WTC11 (cell line): ENCODE data around the genes ESRP2 and CDH3.

- PRO-cap, result no peak
Measured at GRCh38 chr16:67881472-67882291, 3.0 kb upstream of the NRN1L start.

DNA sequence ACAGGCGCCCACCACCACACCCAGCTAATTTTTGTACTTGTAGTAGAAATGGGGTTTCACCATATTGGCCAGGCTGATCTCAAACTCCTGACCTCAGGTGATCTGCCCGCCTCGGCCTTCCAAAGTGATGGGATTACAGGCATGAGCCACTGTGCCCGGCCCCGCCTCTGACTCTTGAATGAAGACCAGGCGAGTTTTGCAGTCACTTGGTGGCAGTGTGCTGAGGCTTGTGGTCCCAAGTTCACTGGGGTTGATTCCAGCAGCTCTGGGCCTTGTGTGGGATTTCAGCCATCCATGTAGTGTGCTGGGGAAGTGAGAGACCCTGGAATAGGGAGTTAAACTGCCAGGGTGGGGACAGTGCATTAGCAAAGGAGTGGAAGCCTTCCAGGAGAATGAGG is 14.3 kb downstream of the PSKH1 start:
- PRO-cap, result no peak

DNA sequence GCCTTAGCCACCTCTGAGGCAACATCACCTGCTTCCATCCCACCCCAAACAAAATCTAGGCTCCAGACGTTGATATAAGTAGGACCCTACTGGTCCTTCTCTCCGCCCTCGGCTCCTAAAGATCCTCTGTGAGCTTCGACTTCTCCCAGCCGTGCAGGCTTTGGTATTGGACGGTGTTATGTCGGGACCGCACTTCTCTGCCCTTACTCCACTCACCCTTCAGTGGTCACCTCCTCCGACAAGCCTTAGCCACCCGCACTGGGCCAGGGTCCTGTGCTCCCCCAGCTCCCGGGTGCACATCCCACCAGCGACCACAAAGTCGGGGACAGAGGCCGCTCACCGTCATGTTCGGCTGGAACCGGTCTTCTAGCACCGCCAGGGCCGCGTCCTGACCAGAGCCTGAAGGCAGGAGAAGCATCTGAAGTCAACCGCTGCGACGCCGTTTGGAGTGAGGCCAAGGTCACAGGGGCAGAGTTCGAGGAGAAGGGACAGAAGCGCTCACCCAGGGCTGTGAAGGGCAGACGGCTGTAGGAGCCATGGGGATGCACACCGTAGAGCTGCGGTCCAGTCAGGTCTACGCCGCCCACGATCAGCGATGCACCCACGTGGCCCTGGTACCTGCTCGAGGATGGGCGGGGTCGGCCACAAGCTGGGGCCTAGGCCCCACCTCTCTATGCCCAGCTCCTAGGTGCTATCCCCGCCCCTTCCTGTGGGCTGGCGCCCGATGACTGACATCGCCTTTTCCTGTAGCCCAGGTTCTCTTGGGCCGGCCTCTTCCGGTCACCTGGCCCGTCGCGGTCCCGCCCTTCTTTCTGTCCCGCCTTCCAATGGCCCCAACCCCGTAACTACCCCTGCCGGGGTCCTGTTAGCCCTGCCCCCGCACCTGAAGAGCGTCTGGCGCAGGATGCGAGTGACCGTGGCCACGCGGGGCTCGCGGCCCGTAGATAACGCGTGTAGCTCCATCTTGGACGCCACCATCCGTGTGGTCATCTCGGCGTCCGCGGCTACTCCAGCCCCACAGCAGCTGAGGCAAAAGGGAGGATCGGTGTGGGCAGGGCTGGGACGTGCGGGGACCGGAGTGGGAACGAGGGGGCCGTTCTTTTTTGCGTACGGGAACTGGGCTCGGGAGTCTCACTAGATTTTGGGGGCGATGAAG is 1.2 kb downstream of the PSMB10 start:
- PRO-cap, result bidirectional peak, plus-strand start at position 893 of the sequence, minus-strand start at position 630 of the sequence

DNA sequence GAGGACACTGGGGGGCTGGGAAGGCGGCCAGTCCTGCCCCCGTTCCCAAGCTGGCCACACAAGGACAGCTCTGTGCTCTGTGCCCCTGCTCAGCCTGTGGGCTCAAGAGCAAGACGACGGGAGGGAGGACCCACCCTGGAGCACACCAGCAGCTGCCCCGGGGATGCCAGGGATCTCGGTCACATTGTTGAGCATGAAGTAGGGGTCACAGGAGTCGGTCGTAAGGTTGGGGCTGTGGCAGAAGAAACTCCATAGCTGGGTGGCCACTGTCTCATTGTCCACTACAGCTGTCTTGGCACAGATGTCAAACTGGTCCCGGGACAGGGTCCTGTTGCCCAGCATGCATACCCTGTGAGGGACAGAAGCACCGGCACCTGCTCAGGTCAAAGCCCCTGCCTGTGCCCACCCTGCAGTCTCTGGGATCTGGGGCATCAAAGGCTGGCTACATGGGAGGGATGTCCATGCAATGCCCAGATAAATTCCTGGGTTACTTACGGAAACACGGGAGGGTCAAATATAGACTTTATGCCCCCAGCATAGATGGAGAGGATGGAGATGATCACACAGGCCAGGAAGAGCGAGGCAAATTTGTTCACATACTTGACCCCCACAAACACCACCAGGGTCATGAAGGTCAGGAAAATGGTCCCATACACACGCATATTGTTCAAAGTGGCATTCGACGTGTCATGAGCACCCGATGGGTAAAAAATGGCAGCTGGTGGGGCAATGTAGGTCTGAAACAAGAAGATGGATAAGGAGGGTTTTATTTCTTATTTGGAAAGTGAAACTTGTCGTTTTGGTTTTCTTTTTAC is 8.0 kb upstream of the LCAT start:
- PRO-cap, result no peak

GRCh38 chr16:67966738-67967298 is 1.6 kb downstream of the SLC12A4 start:
- PRO-cap, result bidirectional peak, plus-strand start at chr16:67966904, minus-strand start at chr16:67966798

DNA sequence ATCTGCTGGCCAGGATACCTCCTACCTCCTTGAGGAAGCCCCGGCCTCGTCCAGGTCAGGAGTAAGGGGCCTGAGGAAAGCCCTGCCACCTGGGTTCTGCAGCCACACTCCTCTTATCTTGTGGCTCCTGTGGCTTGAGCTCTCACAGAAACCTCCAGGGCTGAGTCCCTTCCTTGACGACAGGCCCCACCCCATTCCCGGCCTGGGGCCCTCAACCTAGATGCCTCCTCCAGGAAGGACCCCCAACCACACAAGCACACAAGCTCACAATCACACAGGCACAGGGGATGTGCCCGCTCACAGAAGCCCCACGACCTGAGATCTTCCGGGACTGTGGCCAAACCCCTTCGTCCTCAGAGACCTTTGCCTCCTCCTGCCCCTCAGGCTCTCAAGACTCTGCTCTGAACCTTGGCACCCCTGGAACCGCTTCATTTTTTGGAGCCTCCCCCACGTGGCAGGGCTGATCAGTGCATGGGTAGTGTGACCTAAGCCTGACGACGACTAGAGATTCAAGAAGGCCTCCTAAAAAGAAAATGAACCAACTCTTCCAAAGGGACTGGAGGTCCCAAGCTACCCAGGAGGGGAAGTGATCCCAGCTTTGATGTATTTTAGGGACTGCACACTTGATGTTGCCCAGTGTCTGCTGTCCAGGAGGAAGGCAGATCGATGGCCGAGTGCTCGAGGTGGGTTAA is 5.0 kb downstream of the DPEP2 start:
- PRO-cap, result no peak

DNA sequence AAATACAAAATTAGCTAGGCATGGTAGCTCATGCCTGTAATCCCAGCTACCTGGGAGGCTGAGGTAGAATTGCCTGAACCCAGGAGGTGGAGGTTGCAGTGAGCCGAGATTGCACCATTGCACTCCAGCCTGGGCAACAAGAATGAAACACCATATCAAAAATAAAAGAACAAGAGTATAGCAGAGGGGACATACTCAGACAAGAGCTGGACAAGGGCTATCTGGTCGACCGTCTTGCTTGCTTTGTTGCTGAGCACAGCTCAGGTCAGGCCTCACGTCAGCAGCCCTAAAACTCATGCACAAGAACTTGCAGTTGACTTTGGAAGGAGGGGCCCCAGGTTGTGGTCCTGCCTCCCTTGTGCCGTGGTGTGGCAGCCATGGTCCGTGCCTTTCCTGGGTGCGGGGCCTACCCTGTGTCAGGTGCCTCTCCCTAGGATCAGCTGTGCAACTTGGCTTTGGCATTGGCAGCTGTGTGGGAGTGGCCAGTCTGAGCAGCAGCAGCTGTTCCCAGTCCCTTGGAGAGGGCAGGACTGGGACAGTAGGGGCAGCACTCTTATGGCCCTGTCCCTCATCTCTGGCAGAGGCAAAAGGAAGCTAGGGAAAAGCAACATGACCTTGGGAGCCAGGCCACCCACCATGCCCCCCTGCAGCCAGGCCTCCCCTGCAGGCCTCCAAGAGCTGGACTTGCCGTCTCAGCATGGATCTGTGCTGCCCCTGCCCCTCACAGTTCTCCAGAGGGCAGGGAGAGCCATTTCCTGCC is 15.8 kb upstream of the NFATC3 start:
- PRO-cap, result no peak

DNA sequence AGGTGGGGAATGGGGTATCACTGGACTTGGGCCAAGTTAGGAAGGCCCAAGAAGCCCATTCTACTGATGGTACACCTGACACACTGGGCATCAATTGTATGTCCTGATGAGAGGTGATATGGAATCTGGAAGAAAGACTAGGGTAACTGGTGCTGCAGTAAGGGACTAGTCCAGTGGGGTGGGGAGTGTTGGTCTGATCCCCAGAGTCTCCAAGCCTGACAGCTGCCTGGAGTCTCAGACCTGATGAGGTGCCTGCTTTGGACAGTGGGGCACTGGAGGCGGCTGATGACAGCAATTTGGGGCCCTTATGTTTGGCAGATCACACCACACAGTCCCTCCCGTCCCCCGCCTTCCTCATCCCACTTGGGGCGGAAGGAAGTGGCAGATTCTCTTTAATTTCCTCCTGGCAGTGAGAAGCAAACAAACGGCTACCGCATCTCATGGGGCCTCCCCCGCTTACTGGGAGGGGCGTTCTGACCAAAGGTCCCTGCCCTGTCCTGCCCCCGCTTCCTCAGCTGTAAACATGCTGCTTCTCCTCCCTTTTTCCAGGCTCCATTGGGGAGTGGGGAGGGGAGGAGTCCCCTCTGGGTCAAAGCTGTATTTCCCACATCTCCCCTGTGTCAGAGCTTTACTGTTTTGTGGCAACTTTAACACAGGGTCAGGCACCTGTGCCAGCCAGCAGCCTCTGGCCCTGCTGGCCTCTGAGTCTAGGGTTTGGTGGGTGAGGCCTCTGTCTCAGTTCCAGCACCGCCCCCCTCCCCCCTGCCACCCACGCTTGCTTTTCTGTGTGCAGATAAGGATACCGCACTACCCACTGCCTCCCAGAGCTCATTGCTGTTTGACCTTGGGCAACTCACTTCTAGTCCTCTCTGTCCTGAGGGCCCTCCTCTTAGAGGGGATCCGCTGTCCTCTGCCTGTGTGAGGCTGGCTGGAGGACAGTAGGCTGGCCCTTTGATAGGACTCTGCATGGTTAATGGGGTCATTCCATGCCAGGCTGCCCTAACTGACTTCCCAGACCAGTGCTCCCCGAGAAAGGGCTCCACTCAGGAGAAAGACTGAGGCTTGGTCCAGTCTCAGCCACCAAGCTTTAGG is 5.4 kb upstream of the NFATC3 start:
- PRO-cap, result no peak

DNA sequence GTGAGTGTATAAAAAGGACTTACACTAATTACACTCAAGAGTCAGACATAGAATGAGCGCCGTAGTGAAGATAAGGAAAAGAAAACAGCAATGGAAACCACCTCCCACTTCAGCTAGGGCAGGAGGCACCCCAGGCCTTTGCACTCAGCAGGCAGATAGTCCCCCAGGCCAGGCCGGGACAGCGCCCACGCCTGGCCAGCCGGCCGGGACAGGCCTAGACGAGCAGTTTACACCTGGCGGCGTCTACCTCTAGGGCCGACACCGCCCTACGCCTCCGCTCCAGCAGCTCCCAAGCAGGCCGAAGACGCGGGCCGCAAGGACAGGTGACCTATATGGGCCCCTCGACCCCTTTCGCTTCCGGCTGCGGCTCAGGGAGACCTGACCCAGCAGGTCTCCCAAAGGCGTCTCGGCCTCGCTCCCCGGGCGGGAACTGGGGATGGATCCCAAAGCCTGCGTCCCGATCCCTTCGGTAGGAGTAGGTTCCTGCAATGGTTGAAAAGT is 943 bp downstream of the ESRP2 start:
- PRO-cap, result bidirectional peak, plus-strand start at position 296 of the sequence, minus-strand start at position 268 of the sequence

GRCh38 chr16:68235435-68236248 is at the start of gene ESRP2:
ESRP2 (minus strand) TSS chr16:68236127.
- PRO-cap, result bidirectional peak, plus-strand start at chr16:68235676, minus-strand start at chr16:68235751; bidirectional peak, plus-strand start at chr16:68236321, minus-strand start at chr16:68236122

DNA sequence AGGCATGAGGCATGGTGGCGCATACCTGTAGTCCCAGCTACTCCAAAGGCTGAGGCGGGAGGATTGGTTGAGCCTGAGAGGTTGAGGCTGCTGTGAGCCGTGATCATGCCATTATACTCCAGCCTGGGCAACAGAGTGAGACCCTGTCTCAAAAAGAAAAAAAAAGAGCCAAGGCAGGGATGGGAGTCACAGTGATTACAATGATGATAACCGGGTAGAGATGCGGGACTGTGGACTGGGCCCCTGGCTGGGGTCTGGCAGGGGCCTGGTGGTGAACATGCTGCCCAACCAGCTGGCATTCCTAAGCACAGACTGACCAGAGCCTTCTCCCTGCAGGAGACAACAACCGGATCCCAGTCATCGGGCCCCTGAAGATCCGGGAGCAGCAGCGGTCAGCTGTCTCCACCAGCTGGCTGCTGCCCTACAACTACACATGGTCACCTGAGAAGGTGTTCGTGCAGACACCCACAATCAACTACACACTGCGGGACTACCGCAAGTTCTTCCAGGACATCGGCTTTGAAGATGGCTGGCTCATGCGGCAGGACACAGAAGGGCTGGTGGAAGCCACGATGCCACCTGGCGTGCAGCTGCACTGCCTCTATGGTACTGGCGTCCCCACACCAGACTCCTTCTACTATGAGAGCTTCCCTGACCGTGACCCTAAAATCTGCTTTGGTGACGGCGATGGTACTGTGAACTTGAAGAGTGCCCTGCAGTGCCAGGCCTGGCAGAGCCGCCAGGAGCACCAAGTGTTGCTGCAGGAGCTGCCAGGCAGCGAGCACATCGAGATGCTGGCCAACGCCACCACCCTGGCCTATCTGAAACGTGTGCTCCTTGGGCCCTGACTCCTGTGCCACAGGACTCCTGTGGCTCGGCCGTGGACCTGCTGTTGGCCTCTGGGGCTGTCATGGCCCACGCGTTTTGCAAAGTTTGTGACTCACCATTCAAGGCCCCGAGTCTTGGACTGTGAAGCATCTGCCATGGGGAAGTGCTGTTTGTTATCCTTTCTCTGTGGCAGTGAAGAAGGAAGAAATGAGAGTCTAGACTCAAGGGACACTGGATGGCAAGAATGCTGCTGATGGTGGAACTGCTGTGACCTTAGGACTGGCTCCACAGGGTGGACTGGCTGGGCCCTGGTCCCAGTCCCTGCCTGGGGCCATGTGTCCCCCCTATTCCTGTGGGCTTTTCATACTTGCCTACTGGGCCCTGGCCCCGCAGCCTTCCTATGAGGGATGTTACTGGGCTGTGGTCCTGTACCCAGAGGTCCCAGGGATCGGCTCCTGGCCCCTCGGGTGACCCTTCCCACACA is 5.1 kb upstream of the SLC7A6 start:
- PRO-cap, result no peak

- PRO-cap, result no peak
Measured at GRCh38 chr16:68548918-68549258, 9.8 kb downstream of the ZFP90 start.

DNA sequence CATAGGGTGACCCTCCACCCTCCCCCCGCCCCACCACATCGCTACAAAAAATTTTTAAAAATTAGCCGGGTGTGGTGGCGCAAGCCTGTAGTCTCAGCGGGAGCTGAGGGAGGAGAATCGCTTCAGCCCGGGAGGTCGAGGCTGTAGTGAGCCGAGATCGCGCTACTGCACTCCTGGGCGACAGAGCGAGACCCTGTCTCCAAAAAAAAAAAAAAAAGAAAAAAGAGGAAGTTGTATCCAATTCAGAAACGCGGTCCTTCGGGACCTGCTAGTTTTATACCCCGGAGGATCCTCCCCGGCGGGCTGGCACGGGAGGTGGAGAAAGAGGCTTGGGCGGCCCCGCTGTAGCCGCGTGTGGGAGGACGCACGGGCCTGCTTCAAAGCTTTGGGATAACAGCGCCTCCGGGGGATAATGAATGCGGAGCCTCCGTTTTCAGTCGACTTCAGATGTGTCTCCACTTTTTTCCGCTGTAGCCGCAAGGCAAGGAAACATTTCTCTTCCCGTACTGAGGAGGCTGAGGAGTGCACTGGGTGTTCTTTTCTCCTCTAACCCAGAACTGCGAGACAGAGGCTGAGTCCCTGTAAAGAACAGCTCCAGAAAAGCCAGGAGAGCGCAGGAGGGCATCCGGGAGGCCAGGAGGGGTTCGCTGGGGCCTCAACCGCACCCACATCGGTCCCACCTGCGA is 432 bp upstream of the CDH3 start:
- PRO-cap, result bidirectional peak, plus-strand start outside the sequence, minus-strand start at position 559 of the sequence

DNA sequence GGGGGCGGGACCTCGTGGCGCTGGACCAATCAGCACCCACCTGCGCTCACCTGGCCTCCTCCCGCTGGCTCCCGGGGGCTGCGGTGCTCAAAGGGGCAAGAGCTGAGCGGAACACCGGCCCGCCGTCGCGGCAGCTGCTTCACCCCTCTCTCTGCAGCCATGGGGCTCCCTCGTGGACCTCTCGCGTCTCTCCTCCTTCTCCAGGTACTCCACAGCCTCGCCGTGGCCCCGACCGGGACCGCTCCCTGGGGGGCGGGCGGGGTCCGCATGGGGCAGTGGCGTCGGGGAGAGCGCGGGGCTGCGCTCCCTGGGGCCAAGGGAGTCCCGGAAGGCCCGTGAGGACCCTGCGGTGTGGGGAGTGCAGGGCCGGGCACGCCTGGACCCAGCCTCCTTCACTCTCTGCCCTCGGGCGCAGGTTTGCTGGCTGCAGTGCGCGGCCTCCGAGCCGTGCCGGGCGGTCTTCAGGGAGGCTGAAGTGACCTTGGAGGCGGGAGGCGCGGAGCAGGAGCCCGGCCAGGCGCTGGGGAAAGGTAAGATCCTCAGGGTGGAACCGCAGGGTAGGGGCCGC is at the start of gene CDH3:
TSS of gene CDH3 (plus strand) at position 90 of the 568 bp plus-strand sequence.
- PRO-cap, result bidirectional peak, plus-strand start at position 90 of the sequence, minus-strand start outside the sequence

DNA sequence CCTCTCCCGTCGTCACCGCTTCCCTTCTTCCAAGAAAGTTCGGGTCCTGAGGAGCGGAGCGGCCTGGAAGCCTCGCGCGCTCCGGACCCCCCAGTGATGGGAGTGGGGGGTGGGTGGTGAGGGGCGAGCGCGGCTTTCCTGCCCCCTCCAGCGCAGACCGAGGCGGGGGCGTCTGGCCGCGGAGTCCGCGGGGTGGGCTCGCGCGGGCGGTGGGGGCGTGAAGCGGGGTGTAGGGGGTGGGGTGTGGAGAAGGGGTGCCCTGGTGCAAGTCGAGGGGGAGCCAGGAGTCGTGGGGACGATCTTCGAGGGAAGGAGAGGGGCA is 405 bp downstream of the CDH1 start:
- PRO-cap, result bidirectional peak, plus-strand start outside the sequence, minus-strand start at position 174 of the sequence

DNA sequence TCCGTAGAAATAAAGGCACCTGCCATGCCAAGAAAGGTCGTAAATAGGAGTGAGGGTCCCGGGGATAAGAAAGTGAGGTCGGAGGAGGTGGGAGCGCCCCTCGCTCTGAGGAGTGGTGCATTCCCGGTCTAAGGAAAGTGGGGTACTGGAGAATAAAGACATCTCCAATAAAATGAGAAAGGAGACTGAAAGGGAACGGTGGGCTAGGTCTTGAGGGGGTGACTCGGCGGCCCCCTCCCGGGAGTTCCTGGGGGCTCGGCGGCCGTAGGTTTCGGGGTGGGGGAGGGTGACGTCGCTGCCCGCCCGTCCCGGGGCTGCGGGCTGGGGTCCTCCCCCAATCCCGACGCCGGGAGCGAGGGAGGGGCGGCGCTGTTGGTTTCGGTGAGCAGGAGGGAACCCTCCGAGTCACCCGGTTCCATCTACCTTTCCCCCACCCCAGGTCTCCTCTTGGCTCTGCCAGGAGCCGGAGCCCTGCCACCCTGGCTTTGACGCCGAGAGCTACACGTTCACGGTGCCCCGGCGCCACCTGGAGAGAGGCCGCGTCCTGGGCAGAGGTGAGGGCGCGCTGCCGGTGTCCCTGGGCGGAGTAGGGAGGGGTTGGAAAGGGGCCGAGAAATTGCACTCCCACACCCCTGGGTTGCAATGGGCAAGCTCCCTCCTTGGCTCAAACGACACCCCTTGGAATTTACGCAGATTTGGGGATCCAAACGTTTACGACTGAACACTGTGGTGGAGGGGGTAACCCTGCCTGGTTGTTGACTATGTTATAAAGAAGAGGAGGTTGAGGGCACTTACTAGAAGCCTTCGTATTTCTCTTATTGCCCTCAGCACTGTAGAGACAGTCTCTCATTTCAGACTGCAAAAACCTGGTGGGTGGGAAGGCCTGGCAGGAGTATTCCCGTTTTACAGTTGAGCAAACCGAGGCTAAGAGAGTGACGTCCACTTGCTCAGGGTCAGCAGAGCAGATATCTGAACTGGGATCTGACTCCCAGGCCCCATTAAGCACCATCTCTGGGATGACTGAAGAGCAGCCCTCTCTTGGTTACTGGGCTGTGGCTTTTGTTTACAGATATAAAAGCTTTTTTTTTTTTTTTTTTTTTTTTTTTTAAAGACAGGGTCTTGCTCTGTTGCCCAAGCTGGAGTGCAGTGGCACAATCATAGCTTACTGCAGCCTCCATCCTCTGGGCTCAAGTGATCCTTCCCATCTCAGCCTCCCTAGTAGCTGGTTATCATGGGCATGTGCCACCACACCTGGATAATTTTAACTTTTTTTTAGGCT is 1.2 kb downstream of the CDH1 start:
- PRO-cap, result bidirectional peak, plus-strand start at position 71 of the sequence, minus-strand start outside the sequence

GRCh38 chr16:68744430-68745215 is 7.5 kb downstream of the CDH1 start:
- PRO-cap, result no peak

- PRO-cap, result no peak
Measured at GRCh38 chr16:68754346-68754867, 17.3 kb downstream of the CDH1 start.

DNA sequence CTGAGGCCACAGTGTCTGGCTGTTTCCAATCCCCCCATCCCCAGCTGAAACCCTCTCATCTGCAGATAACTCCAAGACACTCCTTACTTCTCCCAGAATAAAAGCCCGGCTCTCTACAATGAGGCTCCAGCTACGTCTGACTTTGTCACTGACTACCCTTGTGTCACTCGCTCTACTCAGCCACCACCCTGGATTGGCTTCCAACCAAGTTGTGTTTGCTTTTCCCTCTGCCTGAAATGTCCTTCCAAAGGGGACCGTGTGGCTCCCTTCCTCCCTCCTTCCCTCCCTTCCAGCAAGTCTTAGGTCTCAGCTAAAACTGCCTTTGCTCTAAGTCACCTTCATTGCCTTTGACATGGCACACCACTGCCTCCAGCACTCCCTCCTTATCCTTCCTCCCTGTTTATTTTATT is 42.8 kb downstream of the CDH1 start:
- PRO-cap, result no peak

- PRO-cap, result no peak
Measured at GRCh38 chr16:68821737-68822312, 21.5 kb upstream of the TANGO6 start.